ENCODE results near the genes PRR13 and ATF7.

- CAGE, long polyA plus RNA: no peak
- RRBS: no CpG with 5 or more reads among the region's 12 CpGs
These were observed 8.9 kb upstream of the CSAD start for GRCh38 chr12:53189257-53190315.

GRCh38 chr12:53191505-53192136 is 10.9 kb upstream of the CSAD start:
- CAGE, long polyA plus RNA: no peak
- RRBS: no CpG with 5 or more reads among the region's 12 CpGs

- CAGE, long polyA plus RNA: no peak
- RRBS: 49% methylated on average over 12 of the region's 53 CpGs
These were observed 9.5 kb downstream of the ITGB7 start for GRCh38 chr12:53197312-53198152.

GRCh38 chr12:53232841-53233268 is 846 bp upstream of the RARG start:
- CAGE, long polyA plus RNA: no peak
- RRBS: no CpG with 5 or more reads among the region's 8 CpGs

DNA sequence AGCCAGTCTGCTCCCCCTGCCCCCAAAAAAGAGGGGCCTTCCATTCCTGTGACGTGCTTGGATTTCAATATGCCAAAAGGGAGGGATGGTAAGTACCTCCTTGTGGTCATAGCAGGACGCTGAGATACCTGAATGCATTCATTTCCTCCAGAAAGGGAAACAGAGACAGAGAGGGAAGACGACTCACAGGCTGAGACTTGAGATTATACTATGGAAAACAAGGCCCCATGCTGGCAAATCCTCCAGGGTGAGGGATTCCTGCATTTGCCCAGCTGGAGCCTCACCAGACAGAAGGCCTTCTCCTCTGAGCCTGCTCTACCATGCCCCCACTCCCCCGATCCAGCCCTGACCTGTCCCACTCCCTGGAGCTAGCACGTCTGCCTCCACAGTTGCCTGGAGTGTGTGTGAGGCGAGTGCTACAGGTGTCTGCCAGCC is 3.9 kb upstream of the RARG start:
- CAGE, long polyA plus RNA: no peak
- RRBS: no CpG with 5 or more reads among the region's 6 CpGs

DNA sequence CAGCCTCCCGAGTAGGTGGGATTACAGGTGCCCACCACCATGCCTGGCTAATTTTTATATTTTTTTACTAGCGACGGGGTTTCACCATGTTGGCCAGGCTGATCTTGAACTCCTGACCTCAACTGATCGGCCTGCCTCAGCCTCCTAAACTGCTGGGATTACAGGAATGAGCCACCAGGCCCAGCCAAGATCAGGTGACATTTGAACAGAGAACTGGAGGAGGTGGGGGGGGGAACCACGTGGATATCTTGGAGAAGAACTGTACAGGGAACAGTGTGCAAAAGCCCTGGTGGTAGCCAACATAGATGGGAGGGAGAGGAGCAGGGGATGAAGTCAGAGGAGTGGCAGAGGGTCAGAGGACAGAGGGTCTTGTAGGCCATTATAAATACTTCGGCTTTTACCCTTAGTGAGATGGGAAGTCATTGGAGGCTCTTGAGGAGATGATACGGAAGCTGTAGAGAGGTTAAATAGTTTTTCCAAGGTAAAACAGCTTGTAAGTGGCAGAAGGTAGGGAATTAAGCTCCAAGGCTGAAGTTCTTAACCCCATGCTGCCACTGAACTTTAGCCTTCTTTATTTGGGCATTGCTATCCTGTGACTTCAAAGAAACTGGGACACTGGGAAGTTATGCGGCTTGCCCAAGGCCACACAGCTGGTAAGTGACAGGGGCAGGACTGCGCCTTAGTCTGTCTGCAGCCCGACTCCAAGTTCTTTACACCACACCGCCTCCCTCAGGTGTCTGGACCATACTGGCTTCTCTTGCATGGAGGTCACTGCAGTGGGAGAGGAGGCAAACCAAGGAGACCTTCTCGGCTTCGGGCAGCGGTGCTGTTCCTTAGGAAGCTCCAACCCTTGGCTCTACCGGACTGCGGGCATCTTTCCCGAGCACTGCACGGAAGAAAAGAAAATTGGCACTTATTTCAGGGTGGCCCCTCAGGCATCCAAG is 651 bp upstream of the MFSD5 start:
- CAGE, long polyA plus RNA: no peak
- RRBS: no CpG with 5 or more reads among the region's 18 CpGs

GRCh38 chr12:53252457-53253205 is 736 bp downstream of the MFSD5 start:
- CAGE, long polyA plus RNA: no peak
- RRBS: 50% methylated on average over 2 of the region's 16 CpGs

GRCh38 chr12:53256099-53256491 is 4.2 kb downstream of the MFSD5 start:
- CAGE, long polyA plus RNA: no peak
- RRBS: no CpG with 5 or more reads among the region's 3 CpGs

DNA sequence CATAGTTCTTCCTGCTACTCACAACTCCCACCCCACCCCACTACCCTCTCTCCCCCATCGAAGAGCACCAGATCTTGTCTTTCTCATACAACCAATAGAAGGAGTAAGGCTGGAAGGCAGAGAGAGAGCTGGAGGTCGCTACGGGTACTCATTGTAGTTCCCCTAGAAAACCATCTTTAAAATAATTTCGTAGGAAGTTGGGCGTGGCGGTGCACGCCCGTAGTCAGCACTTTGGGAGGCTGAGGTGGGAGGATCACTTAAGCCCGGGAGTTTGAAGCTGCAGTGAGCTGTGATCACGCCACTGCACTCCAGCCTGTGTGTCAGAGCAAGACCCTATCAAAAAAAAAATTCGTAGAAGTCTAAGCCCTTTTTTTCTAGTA is 534 bp upstream of the ESPL1 start:
- CAGE, long polyA plus RNA: no peak
- RRBS: no CpG with 5 or more reads among the region's 11 CpGs

DNA sequence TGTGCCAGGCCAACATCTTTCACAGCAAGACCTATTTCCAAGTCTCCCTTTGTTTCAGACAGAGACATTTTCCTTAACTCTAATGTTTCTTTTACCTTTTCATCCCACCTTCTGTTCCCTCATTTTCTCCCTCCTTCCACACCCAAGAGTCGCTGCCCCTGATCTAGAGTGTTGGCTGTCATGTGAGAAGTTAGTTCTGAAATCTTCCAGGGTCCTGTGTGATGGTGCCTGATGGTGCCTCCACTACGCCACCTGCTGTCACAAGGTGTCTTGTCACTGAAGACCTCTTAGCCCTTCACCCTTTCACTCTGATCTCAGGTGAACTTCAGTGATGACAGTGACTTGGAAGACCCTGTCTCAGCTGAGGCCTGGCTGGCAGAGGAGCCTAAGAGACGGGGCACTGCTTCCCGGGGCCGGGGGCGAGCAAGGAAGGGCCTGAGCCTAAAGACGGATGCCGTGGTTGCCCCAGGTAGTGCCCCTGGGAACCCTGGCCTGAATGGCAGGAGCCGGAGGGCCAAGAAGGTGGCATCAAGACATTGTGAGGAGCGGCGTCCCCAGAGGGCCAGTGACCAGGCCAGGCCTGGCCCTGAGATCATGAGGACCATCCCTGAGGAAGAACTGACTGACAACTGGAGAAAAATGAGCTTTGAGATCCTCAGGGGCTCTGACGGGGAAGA is 7.5 kb upstream of the PFDN5 start:
- CAGE, long polyA plus RNA: no peak
- RRBS: 86% methylated on average over 1 of the region's 12 CpGs

DNA sequence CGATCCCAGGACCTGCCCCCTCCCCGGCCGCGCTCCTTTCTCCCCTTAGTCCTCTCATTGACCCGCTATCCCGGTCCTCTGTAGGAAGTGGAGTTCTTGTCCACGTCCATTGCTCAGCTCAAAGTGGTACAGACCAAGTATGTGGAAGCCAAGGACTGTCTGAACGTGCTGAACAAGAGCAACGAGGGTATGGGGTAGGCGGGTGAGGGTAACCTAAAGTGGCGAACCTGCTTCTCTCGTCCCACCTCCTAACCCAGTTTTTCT is 345 bp downstream of the PFDN5 start:
- CAGE, long polyA plus RNA: no peak
- RRBS: 12% methylated on average over 4 of the region's 12 CpGs

- CAGE, long polyA plus RNA: no peak
- RRBS: no CpG with 5 or more reads among the region's 7 CpGs
These were observed 2.1 kb downstream of the SP1 start for GRCh38 chr12:53381897-53382604.

DNA sequence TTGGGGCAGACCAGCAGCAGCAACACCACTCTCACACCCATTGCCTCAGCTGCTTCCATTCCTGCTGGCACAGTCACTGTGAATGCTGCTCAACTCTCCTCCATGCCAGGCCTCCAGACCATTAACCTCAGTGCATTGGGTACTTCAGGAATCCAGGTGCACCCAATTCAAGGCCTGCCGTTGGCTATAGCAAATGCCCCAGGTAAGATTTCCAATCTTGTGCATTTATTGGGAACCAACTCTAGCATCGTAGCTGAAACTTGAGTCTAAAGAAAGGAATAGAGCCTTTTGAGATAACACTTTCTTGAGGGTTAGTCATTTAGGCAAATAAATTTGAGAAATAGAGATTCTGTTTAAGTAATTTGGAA is 3.4 kb downstream of the SP1 start:
- CAGE, long polyA plus RNA: no peak
- RRBS: no CpG with 5 or more reads among the region's 2 CpGs

- CAGE, long polyA plus RNA: start-site peak on the plus strand at chr12:53441706-53441743, 2,818 and 1,746 reads in 2 replicates
- RRBS: no CpG with 5 or more reads among the region's 30 CpGs
These were observed at the start of gene PRR13 for GRCh38 chr12:53441130-53441820. Gene PRR13, plus strand, starts transcription at chr12:53441734.

DNA sequence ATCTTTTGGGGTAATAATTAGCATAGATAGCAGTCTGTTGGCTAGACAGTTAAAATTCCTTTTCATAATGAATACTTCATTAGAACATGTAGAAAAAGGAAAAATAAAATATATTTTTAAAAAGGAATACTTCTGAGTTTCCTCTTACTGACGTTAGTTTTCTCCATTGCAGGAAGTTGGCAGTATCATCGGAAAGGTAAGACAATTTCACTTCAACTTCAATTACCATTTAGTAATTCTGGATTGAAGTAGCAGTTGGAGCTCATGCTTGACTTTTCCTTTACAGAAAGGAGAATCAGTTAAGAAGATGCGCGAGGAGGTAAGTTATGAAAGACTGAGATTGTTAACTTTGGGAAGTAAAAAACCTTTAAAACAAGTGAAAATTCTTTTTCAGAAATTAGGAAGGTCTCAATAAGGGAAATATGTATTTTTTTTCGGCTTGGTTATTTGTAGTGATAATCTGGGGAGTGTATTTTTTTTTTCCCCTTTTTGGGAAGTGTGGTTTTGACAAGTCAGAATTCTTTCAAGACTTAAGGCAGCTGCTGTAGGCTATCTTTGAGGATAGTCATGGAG is 3.4 kb downstream of the PCBP2 start:
- CAGE, long polyA plus RNA: no peak
- RRBS: no CpG with 5 or more reads among the region's 5 CpGs

DNA sequence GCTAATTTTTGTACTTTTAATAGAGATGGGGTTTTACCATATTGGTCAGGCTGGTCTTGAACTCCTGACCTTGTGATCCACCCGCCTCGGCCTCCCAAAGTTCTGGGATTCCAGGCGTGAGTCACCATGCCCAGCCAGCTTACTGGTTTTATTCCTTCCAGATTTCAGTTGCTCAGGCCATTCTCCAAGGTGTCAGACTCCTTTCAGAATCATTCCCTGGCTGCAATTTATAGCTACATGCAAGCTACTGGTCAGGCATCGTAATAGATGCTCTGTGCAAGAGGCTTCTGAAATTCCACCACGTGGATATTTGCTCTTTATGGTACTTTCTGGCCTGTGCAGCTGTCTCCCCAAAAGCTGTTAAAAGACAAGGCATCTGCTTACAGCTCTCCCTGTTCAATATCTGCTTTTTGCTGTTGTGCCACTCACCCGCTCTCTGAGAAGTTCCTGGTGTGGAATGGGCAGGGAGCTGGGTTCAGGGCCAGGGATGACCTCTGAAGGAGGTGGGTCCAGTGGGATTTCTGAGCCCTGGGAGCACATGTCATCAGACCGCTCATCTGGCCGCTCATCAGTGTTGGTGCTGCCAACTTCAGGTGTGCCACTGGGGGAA is 17.6 kb downstream of the MAP3K12 start:
- CAGE, long polyA plus RNA: no peak
- RRBS: no CpG with 5 or more reads among the region's 8 CpGs

DNA sequence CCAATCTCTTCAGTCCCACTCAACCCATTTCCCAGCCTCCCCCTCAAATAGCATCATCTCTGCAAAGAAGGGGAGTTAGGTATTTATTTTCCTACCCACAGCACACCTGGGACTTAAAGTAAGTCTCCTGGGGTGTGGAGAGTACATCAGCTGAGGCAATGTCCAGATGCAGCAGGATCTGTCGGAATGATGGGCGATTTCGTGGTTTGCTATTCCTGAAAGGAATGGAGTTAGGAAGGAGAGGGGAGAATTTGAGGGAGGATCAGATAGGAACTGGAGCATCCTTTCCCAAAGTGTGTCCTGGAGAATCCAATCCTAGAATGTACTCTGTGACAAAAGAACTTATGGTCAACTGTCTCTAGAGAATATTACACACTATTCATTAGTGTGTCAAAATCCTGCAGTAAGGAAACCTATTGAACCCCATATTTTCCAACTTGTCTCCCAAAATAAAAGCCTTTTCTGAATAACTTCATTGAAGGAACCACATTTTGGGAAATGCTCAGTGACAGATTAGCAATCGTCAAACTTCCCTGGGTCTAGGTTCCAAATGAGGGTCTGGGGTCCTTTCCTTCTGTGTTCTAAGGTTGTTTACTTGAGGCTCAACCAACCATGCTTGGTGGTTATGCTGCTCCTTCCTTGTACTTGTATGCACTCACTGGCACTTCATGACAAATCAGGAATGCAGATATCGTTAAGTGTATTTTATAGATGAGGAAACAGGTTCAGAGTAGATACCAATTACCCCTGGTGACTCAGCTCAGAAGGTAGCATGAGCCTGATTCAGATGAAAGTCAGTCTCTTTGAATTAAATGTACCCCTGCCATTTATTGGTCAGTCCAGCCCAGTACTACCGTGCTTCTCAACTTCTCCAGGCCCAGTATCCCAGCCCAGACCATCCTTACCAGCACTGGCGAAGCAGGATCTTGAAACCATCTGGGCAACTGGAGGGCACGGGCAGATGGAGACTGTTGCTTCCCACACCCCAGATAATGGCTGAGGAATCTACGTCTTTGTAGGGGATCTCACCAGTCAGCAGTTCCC is 14.8 kb downstream of the MAP3K12 start:
- CAGE, long polyA plus RNA: no peak
- RRBS: no CpG with 5 or more reads among the region's 9 CpGs

DNA sequence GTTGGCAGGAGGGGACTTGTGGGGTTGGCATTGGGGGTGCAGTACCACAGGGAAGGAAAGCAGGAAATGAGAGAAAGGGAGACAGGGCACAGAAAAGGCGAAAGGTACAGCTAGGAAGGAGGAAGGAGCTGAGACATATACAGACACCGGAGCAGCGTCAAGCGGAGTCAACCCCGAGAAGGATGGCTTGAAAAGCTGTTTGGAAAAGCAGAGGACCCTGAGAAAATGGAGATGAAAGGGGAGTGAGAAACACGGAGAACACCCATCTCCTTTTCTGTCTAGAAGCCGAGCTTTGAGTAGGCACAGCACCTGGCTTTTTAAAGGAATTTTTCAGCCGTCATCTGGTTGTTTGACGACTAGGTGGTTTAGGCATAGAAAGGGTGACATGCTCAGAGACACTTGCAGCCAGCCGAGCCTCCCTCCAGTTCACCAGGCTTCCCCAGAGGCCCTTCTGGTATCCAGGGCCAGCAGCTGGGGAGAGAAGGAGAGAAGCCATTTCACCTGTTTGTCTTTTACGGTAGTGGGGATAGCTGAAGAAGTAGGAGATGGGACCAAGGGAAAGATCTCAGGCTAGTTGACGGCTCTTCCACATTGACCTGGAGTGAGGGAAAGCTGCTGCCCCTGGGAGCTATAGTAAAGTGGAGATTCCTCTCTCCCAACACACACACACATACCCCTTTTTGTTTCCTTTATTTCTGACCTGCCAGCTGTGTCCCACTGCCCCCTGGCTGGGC is 5.7 kb downstream of the MAP3K12 start:
- CAGE, long polyA plus RNA: no peak
- RRBS: no CpG with 5 or more reads among the region's 12 CpGs

GRCh38 chr12:53499900-53500578 is 781 bp upstream of the MAP3K12 start:
- CAGE, long polyA plus RNA: no peak
- RRBS: no CpG with 5 or more reads among the region's 12 CpGs

GRCh38 chr12:53625566-53626846 is at the start of gene ATF7:
Gene ATF7, minus strand, starts transcription at chr12:53626382.
- CAGE, long polyA plus RNA: start-site peak on the minus strand at chr12:53625959-53625996, 63 and 144 reads in 2 replicates; start-site peak on the minus strand at chr12:53626345-53626363, 103 and 118 reads in 2 replicates
- RRBS: 1% methylated on average over 17 of the region's 53 CpGs